Zone of skin (tissue), 1 donor: ENCODE measurements around the genes DCAF5 and SLC39A9.

DNA sequence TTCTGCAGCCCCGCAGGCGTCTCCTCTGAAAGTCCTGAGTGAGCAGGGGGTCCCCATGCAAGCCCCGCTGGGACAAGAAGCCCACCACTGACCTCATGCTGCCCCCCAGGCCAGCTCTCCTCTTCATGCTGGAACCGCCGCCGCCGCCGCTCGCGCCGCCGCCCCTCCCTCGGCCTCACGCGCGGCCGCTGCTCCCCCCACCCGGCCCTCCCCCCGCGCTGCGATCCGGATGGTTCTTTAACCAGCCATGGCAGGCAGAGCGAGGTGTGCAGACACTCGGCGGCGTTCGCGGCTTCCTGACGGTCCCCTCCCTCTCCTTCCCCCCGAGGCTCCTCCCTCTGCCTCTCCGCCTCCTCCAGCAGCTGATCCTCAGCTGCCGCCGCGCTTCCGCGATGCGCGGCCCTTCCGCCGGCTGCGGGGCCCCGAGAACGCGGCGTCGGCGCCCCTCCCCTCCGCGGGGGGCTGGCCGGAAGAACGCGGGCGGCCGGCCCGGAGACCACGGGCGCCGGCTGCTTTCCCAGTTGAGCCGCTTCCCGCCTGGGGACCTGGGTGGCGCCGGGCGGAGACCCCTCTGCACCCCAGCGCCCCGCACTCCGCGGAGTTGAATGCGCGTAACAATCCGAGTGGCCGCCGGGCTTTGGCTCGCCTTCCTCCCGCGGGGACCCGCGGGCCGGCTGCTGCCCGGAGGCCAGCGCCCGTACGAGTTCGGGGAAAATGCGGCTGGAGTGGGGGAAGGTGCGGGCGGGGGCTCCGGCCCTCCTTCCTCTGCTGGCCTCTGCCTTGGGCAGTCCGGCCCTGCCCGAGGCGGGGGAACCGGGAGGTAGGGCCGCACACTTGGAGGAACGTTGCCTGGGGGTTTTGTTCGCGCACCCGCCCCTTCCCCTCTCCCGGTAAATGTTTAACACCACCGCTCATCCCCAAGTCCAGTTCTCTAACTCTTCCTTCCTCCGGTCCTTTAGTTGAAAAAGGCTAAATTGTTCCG lies at the start of gene DCAF5:
DCAF5 (minus strand) TSS at position 268 of the 982 bp plus-strand sequence.
- RRBS: 1% methylated on average over 48 of the region's 100 CpGs

- RRBS: 95% methylated on average over 3 of the region's 14 CpGs
Measured at GRCh38 chr14:69354200-69354864, 43.8 kb downstream of the ERH start.

- RRBS: under 1% methylated on average over 9 of the region's 29 CpGs
Measured at GRCh38 chr14:69397777-69398179, 321 bp downstream of the ERH start.

DNA sequence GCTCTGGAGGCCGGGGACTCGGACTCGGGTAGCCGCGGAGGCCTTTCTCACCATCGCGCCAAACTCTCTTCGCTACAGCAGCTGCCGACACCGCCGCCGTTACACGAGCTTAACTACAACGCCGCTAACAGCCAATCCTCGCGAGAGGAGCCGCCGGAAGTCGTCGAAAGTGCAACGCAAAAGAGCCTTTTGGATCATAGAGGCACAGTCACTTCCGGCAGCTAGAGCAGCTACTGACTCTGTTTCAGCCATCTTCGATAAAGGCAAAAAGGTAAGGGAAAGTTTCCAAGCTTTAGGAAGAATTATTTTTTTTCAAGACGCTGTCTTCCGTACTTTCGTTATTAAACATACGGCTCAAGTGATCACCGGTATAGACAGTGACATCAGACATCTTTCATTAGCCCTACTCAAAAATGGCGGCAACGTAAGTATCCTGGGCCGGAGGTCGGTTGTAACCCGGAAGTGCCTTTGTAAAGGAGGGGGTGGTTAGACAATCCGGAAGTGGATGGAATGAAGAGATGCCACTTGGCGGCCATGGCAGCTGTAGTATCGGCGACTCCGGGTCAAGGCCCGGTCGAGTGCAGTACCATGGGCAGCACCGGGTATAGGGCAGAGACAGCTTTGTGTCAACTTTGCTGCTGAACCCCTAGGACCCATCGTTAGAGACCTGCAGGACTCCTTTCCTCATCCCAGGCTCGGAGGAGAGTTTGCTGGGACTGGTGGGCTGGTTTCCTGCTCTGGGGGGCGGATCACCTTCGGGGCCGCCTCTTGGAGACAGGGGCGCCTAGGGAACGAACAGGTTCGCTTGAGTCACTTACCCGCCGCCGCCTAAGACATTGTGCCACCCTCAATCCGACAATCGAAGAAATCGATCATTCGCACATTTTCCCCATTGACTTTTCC lies at the start of gene SLC39A9:
SLC39A9 (plus strand) TSS at position 513 of the 903 bp plus-strand sequence.
- RRBS: 1% methylated on average over 15 of the region's 57 CpGs

GRCh38 chr14:69592871-69593586 lies 18.4 kb upstream of the CCDC177 start:
- RRBS: no CpG with 5 or more reads among the region's 6 CpGs

GRCh38 chr14:69619926-69620518 lies 8.6 kb downstream of the SUSD6 start:
- RRBS: no CpG with 5 or more reads among the region's 6 CpGs

DNA sequence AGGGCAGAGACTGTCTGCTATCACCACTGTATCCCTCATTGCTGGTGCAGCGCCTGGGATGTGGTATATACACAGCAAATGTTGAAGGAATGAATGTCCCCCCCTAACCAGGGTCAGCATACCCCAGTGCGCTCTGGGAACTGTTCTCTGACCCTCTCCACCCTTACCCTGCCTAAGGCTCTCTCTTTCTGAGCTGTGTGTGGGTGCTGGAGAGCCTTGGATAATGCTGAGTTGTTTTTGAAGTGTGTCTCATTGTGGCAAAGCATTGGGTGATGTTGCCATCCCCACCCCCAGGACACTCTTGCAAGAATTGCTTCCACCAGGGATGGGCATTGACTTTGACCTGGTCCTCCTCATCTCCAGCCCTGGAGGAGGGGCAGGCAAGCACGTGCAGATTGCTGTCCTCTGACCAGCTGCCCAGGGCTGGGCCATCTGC lies 26.0 kb downstream of the SUSD6 start:
- RRBS: no CpG with 5 or more reads among the region's 3 CpGs

DNA sequence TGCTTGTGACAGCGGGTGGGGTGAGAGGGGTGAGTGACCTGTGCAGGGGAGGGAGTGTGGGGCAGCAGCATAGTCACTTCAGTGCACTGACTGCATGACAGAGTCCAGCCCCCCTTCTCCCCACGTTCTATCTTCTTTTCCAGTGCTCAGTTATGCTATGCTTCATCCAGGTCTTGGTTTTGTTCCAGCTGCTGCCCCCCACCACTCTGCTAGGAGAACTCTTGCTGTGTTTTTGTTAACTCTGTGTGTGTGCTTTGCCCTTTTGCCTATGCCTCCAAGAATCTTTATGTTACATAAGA lies 26.3 kb downstream of the SUSD6 start:
- RRBS: no CpG with 5 or more reads among the region's 2 CpGs

DNA sequence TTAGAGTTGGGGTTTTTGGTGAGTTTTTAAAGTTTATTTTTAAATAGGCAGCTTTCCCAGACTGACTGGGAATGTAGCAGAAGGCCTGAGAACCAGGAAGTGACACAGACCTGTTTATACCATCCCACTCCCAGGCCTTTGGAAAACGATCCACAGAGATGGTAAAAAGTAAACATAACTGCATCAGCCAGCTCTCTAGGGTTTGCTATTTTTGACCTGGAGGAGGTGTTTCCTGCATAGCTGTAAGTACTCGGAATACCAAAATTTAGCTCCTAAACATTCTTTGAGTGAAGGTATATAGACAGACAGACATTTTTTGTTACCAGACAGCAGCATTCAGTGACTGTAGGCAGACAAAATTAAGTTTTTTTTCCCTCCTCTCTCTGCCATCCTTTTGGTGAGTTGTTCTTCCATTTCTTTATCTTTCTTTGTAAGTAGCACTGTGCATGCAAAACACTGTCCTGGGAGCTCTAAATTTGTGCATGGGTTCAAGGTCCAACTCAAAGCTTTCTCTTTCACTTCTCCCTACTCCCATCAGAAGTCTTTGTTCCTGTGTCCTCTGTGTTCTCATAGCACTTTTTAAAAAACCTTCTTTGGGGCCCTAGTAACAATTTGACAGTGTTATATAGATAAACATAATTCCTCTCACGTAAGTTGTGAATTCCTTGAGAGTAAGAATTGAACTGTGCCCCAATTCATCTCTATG lies 37.3 kb downstream of the SUSD6 start:
- RRBS: no CpG with 5 or more reads among the region's 3 CpGs

DNA sequence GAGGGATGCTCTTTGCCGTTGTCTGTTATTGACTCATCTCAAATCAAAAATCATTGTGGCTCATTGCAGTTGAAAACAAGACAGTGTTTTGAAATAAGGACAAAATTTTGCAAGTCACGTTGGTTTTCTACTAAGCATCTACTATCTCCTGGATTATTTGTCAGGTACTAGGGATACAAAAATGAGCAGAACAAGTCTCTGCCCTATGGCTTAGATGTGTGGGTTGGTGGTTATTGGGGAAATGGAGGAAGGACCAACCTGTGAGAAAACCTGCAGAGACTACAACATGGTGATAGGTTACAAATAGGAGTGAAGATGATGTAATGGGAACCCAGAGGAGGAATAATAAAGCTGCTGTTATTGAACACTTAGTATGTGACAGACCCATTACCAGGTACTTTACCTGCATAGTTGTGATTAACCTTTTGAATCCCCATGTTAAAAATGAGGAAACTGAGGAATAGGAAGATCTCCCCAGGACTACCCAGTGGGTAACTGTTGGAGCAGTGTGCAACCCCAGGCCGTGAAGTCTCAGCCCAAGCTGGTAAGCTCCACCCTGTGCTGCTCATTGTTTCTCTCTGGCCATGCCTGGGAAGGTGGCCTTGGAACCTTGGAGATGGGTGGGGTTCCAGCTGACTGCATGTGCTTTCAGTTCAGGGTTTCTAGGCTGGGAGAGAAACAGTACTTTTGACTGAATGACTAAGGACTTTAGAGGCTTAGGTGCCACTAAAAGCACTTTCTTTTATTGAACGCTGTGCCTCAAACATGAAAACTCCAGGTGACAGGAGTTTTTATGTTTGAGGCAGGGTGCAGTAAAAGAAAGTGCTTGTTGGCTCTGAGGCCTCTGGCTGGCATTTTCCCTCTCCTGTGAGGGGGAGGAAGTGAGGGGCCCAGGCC lies 72.8 kb upstream of the SRSF5 start:
- RRBS: no CpG with 5 or more reads among the region's 4 CpGs

DNA sequence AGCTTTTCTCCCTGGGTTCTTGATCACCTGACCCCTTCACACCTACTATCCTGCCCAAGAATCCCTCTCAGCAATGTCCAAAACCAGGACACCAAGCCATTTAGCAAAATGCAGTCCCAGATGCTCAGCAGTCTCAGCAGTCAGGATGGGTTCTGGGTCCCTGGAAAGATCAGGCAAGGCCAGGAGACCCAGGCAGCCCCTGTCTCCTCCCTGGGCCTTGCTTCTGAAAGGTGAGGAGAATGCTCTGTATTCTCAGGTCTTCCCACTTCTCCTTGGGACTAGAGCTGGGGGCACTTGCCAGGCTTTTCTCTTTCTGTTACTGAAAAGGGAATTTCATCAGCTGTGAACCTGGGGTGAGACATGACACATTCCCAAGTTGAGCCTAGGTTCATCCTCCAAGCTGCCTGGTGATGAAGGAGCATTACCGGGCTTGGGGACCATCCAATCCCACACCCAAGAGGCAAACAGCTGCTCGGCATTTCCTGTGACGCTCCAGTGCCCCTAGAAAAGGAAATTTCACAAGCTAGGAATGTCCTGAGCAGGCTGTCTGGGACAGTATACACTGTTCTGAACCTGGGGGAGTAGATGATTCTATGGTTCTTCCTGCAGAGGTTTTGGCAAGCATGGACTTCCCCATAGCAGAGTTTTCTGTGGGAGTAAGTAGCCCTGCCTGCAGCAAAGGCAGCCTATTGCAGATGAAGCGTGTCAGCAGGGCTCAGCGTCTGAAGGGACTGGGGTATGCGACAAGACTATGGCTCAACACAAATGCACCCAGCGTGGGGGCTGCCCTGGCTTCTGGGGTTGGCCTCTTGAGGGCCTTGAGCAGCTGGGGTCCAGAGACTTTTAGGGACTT lies 47.6 kb upstream of the SRSF5 start:
- RRBS: no CpG with 5 or more reads among the region's 7 CpGs

GRCh38 chr14:69772729-69773796 lies 6.1 kb downstream of the SRSF5 start:
- RRBS: no CpG with 5 or more reads among the region's 7 CpGs

DNA sequence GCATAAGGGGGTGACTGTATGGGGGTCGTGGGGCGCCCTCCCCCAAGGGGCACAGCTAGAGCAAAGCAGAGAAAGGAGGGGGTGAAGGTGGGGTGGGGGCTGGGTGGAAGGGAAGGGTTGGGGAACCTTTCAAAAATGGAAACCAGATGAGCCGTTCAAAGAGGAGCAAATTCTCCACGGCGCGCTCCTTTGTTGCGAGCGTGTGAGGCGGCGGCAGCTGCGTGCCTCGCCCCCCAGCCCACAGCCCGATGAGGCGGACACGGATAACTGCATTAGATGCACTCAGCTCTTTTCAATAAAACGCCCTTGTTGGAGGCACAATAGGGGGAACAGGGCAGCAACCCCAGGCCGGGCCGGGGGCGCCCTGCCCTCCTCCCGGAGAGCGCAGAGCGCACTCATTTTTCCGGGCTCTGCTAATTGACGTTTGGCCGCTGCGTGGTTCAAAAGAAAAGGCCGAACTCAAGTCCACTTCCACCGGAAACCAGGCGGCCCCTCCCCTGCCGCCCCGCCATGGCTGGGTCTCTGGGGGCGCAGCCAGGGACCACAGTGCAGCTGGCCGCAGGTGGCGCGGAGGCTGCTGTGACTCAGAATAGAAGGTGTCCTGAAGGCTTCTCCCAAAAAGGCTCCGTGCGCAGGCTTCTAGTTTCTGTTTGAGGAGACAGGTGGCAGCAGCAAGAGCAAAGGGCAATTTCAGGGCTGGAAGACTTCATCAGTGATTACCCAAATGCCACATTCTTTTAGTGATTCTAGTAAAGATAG lies 29.1 kb upstream of the SMOC1 start:
- RRBS: 59% methylated on average over 6 of the region's 37 CpGs

- RRBS: no CpG with 5 or more reads among the region's 9 CpGs
Measured at GRCh38 chr14:69999433-70000041, 120.3 kb downstream of the SMOC1 start.

DNA sequence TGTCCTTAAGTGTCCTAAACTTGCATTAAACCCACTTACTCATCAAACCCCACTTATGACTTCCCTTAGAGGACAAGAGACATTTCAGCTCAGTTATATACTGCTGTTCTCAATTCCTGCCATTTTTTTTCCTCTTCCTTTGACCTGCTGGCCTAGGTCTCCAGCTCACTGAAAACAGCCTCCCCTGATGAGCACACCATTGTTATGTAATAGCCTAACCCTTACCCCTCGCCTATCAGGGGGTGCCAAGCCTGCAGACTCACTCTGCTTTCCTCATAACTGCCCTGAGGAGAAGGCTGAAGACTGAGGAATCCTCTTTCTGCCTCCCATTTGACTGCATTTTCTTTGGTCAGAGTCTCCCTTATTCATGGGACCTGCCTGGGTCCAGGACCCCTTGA lies 41.1 kb upstream of the SLC8A3 start:
- RRBS: no CpG with 5 or more reads among the region's 1 CpG

GRCh38 chr14:70255419-70256030 lies 66.8 kb upstream of the SLC8A3 start:
- RRBS: no CpG with 5 or more reads among the region's 17 CpGs

DNA sequence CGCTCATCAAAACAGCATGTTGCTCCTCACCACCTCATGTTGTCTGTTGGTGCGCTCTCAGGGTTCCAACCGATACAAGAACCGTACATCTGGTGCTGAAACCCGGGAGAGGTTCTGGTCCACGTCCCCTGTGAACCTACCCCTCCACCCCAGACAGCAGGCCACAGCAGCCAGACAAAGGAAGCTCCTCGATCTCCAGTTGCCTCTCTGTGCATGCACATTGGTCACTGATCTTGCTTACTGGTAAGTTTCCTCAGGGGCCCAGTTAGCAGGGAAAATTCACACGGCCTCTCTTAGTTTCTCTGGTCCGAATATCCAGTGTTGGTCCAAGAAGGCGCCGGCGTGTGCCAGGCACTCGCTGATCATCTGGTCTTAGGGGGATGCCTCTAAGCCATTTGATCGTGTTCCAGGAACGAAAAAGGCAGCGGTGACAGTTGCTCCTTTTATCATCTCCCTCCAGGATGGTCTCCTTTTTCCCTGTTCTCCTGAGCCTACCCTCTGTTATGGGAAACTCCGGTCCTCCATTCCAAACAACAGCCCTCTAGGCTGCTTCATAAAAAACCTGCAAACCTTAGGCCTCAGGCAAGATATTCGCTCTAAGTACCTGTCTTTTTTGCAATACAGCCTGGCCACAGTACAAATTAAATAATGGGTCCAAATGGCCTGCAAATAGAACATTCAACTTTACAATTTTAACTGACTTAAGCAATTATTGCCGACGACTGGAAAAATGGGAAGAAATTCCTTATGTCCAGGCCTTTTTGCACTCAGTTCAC lies 14.3 kb downstream of the COX16 start:
- RRBS: no CpG with 5 or more reads among the region's 20 CpGs

DNA sequence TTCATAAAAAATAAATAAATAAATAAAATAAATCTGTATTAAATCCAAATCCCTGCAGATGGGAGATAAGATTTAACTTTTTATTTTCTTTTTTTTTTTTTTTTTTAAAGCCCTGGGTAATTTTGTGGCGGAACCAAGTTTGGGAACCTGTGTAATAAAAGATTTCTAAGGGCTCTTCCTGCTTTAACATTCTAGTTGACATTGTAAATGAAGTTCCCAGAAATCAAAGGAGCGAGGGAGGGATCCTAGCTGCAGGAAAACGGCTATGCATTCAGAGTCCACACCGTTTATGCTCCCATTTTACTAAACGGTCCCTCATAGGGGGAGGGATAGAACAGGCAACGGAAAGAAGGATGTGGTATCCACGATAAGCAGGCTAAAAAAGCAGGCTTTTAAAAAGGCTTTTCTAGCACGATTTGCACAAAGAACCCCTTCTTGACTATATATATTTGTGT lies 633 bp downstream of the SYNJ2BP start:
- RRBS: no CpG with 5 or more reads among the region's 8 CpGs

DNA sequence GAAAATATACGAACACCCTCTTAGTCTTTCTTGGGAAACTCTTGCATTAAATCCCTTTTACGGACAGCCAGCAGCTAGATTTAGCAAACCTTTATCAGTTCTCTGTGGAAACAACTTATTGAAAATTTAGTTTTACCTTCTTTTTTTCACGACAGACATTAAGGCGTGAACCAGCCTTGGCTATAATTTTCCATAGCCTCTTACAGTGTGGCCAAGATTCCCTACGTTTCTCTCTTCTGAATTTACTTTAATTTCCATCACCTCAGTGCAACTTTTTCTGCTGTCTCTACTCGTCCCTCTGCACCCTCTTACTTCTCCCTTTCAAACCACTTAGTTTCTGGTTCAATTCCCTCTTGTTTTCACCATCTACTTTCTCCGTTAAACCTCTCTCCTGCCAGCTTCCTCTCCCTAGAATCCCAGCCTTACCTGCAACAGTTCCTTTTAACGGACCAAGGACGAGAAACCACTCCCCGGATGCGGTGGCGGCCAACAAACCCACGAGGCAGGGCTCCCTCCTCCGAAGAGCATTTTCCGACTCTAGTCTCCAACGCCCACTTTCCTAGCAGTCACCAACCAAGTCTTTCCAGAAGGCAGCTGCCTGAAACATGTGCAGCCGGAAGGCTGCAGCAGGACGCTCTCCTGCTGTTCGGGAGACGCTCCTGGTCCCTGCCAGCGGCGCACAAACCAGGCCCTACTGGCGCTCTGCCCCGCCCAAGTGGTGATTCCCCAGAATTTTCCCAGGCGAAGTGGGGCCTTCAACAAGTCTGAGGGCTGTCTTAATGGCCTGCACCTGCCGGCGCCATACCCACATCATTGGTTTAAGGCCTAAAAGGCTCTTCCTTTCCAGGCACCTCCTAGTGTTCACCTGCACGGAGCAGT lies 20.9 kb upstream of the ADAM20 start:
- RRBS: no CpG with 5 or more reads among the region's 28 CpGs